Epithelial cell of prostate (primary cell): ENCODE results near the gene CD164L2.

- RRBS: 0% methylated on average over 2 of the region's 18 CpGs
These were observed 2.2 kb downstream of the ARID1A start for GRCh38 chr1:26697717-26698686.

- RRBS: no CpG with 5 or more reads among the region's 7 CpGs
These were observed 19.0 kb downstream of the ARID1A start for GRCh38 chr1:26714679-26715387.

DNA sequence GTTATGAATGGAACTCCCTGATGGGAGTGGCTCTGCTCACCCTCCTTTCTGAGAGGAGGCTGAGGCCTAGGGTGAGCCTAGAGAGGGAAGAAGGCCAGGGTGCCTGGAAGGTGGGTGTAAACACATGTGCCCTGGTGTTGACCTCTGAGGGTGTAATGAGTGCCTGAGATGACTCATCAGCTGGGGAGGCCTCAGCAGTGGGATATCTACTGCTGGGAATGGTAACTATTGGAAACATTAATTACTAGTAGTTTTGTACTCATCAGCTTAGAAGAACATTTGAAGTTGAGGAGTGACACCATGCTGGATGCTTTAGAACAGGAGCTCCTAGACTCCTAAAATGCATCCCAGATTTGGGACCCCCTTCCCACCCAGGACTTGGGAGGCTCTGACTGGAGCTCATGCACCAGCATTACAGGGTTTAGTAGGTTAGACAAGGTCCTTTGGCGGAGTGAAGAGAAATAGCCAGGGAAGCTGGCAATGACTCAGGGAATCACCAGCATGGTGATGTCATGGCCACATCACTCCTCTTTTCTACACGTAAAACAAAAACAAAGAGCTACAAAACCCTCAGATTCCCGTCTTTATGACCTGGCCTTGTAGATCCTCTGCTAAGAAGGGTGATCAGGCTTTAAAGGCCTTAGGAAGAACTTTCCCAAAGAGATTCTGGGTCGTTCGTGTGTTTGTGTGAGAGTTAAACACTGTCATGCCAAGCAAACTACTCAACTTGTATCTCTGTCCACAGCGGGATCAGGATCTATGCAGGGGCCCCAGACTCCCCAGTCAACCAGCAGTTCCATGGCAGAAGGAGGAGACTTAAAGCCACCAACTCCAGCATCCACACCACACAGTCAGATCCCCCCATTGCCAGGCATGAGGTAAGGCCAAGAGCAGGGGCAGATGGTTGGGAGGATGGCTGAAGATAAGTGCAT is 15.7 kb upstream of the PIGV start:
- RRBS: no CpG with 5 or more reads among the region's 6 CpGs

- RRBS: no CpG with 5 or more reads among the region's 20 CpGs
These were observed 1.4 kb downstream of the PIGV start for GRCh38 chr1:26789010-26789775.

DNA sequence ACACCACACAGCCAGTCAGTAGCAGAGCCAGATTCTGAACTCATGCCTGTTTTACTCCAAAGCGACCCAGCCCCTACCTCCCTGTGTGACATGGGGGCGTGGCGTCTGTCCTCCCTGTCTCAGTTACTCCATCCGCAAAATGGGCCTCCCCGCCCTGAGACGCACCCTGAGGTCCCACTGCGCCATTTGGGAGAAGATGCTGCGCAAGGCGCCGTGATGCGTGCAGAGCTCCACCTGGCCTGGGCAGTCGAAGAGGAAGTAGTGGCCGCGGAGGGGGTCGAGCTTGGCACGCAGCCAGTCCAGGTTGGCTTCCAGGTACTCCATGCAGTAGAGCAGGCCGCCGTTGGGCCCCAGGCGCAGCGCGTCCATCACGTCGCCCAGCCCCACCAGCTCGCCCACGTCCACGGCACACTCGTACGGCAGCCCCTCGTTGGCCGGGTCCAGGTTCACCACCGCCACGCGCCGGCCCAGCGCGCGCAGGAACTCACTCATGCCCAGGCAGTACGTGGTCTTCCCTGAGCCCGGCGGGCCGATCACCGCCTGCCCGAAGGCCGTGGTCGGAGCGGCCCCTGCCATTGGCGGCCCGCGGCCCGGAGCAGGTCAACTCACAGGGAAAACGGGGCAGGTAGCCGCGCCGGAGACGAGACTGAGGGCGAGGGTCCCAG is 430 bp downstream of the GPN2 start:
- RRBS: 1% methylated on average over 18 of the region's 56 CpGs

GRCh38 chr1:26991233-26992106 is 2.0 kb upstream of the TRNP1 start:
- RRBS: no CpG with 5 or more reads among the region's 10 CpGs

- RRBS: no CpG with 5 or more reads among the region's 6 CpGs
These were observed 3.1 kb downstream of the TENT5B start for GRCh38 chr1:27009481-27010110.

DNA sequence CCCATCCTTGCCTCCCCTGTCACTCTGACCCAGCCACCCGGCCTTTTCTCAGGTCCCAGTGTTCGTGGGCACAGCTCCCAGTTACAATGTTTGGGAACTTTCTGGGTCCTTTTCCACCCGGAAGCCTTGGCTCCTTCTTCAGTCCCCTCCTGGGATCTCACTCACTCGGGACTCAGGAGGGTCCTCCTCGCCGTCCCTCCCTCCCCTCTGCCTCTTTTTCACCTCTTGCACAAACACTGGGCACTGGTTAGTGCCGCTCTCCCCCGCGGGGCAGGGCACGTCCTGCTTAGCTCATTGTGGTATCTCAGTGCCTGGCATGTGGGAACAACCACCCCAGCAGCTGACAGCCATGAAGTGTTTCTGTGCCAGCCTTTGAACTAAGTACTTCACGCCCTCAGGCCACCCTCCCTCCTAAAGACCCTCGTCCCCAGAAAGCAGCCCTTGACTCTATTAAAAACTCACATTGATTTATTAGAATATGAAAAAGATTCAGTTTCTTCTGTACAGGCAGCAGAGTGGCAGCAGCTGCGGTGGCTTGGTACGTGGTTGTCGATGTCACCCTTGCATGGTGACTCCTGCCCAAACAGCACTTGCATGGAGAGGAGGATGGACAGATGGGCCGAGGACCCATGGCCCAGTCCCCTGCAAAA is 56.4 kb downstream of the SLC9A1 start:
- RRBS: 9% methylated on average over 3 of the region's 16 CpGs

- RRBS: no CpG with 5 or more reads among the region's 8 CpGs
These were observed 43.1 kb downstream of the SLC9A1 start for GRCh38 chr1:27111498-27112546.

- RRBS: 72% methylated on average over 10 of the region's 44 CpGs
These were observed 9.5 kb downstream of the SYTL1 start for GRCh38 chr1:27351080-27351893.

DNA sequence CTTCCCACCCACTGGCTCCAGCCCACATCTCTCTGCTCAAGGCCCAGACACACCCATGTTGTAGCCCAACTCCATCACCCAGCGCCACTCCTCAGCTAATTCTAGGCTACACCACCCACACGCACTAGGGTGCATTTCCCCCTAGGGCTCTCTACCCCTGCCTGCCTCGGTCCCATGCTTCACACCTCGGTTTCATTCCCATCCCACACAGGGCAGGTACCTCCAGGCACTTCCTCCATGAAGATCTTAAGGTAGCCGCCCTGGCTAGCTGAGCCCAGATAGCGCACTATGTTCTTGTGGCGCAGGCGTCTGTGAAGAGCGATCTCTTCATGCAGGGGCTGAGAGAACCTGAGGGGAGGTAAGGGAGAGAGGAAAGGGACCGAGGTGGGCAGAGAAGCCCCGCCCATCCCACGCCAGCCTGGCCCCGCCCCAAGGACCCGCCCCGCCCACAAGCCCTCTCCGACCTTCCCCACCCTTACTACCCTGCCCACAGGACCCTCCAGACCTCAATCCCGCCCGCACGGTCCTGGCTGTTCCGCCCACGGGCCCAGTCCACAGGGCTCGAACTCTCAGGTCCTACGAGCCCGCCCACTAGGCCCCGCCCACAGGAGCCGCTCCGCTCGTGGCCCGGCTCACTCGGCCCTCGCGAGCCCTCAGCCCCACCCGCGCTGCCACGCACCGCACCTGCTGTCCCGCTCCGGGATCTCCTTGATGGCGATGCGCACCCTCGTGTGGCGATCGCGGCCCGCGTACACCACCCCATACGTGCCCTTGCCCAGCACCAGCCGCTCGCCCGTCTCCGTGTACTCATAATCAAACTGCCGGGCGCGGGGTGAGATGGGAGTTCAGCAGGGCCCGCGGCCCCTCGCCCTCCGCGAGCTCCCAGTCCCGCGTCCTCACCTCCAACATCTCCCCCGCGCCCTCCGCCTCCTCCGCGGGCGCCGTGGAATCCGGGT is 6.5 kb downstream of the MAP3K6 start:
- RRBS: 69% methylated on average over 11 of the region's 69 CpGs

- RRBS: 2% methylated on average over 8 of the region's 41 CpGs
These were observed at the start of gene CD164L2 for GRCh38 chr1:27383071-27383588. Gene CD164L2, minus strand, starts transcription at chr1:27383333.

GRCh38 chr1:27429870-27430305 is 37.5 kb downstream of the GPR3 start:
- RRBS: no CpG with 5 or more reads among the region's 4 CpGs

GRCh38 chr1:27532184-27532427 is 42.1 kb upstream of the WASF2 start:
- RRBS: no CpG with 5 or more reads among the region's 4 CpGs

- RRBS: no CpG with 5 or more reads among the region's 9 CpGs
These were observed 42.5 kb upstream of the WASF2 start for GRCh38 chr1:27532428-27532830.

- RRBS: no CpG with 5 or more reads among the region's 6 CpGs
These were observed 50.1 kb upstream of the WASF2 start for GRCh38 chr1:27539966-27540592.

DNA sequence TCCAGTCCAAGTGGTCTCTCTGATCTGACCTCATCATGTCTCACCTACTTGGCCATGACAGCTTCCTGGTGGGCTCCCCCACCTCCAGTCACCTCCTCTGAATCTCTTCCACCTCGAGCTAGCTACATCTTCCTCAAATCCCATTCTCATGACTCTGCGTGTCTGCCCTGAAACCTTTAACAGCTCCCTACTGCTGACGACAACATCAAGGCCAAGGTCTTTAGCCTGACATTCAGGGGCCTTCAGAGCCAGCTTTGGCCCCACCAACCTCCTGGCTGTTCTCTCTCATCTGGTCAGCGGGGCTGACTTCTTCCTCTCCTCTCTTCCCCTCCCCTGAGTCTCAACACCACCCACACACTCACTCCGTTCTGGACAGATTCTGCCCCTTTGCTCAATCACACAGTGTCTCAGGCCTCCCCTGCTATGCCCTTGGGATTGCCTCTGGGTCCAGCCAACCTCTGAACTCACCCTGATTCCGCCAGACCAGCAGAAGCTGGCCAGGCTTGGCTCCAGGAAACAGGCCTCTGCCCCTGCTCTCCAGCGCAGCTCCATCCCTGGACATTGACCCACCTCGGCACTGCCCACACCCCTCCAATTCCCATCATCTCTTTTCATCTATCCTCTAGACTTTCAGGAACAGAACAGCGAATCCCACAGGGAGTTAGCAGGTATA is 22.2 kb downstream of the AHDC1 start:
- RRBS: no CpG with 5 or more reads among the region's 9 CpGs

- RRBS: no CpG with 5 or more reads among the region's 5 CpGs
These were observed 13.6 kb upstream of the AHDC1 start for GRCh38 chr1:27617374-27618031.

GRCh38 chr1:27655896-27656501 is 16.0 kb downstream of the IFI6 start:
- RRBS: 13% methylated on average over 1 of the region's 3 CpGs

- RRBS: no CpG with 5 or more reads among the region's 2 CpGs
These were observed 13.1 kb downstream of the IFI6 start for GRCh38 chr1:27658858-27659238.